ENCODE results near the genes PLEKHA6 and LRRN2.

- RRBS, 2 experiments, result no CpG with 5 or more reads among the region's 10 CpGs
These were observed 11.5 kb downstream of the SOX13 start for GRCh38 chr1:204084013-204085156.

- RRBS, 2 experiments, result 95 to 100% methylated on average over 1 of the region's 18 CpGs
These were observed 15.9 kb downstream of the SOX13 start for GRCh38 chr1:204088531-204089515.

DNA sequence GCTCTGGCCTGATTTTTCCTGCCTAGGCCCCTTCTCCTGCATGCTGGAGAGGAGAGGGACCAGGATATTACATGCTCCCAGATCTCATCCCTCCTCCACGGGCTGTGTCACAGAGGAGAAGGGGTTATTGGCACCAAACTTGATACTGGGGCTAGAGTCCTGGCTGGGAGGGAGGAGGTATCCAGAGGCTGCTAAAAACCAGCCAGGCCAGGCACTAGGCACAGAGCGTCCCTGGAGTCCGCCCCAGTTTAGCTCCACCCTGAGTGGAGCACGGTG lies 42.6 kb upstream of the GOLT1A start:
- RRBS, 2 experiments, result no CpG with 5 or more reads among the region's 4 CpGs

- RRBS, 2 experiments, result no CpG with 5 or more reads among the region's 17 CpGs
These were observed 52.3 kb downstream of the PLEKHA6 start for GRCh38 chr1:204307105-204308229.

GRCh38 chr1:204359453-204360186 lies at the start of gene PLEKHA6:
Gene PLEKHA6 (minus strand): TSS chr1:204359929.
- RRBS, 2 experiments, result 39 to 49% methylated on average over 4 to 10 of the region's 20 CpGs

GRCh38 chr1:204362966-204364216 lies 3.7 kb upstream of the PLEKHA6 start:
- RRBS, 2 experiments, result 36 to 39% methylated on average over 5 to 7 of the region's 40 CpGs

- RRBS, 2 experiments, result under 1 to 5% methylated on average over 20 of the region's 52 CpGs
These were observed 829 bp downstream of the PPP1R15B start for GRCh38 chr1:204410459-204411516.

DNA sequence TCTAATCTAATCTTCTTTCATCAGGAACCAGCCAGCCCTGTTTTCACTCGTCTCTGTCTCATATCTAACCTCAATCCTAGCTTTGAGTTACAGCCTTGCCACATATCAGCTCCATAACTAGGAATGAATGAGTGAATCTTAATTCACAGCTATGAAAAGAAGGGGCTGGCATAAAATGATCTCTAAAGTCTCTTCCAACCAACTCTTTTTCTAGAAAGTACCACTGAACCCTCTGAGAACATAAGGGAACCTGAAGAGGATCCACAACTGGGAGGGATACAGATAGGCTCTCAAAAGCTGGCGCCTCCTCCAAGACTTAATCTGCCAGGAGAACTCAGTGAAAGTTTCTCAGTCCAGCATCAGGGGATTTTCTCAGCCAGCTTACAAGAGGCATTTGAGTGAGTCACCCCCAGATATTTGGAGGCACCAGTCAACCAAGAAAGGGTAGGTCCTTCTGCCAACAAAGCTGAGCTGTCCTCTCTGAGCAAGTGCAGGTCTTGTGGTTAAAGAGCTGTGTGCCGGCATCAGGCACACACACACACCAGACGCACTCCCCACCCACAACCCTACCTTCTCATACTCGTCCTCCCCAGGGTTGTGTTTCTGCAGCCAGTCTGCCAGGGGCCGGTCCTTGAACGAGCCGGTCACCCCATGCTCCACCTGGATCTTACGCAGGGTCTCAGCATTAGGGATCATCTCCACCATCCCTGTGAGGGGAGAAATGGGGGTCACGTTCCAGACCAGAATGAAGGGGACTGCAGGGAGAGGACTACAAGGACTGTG lies 26.9 kb upstream of the PPP1R15B start:
- RRBS, 2 experiments, result 56% methylated on average over 3 of the region's 10 CpGs; no CpG with 5 or more reads in 1 of the 2 experiments

- RRBS, 2 experiments, result no CpG with 5 or more reads among the region's 11 CpGs
These were observed 34.6 kb downstream of the MDM4 start for GRCh38 chr1:204550618-204551401.

DNA sequence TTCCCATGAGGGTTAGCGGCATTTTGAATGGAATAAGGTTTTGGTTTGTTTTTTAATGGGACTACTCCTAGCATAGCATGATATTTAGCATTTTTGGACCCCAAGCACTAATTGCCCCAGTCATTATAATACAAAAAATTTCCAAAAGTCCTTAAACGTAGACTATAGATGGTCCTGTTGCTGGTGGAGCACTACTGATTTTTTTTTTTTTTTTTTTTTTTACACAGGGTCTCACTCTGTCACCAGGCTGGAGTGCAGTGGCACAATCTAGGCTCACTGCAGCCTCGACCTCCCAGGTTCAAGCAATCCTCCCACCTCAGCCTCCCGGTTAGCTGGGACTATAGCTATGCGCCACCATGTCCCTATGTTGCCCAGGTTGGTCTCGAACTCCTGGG lies 51.3 kb downstream of the MDM4 start:
- RRBS, 2 experiments, result no CpG with 5 or more reads among the region's 6 CpGs

- RRBS, 2 experiments, result no CpG with 5 or more reads among the region's 16 CpGs
These were observed 62.7 kb downstream of the MDM4 start for GRCh38 chr1:204578726-204579551.

DNA sequence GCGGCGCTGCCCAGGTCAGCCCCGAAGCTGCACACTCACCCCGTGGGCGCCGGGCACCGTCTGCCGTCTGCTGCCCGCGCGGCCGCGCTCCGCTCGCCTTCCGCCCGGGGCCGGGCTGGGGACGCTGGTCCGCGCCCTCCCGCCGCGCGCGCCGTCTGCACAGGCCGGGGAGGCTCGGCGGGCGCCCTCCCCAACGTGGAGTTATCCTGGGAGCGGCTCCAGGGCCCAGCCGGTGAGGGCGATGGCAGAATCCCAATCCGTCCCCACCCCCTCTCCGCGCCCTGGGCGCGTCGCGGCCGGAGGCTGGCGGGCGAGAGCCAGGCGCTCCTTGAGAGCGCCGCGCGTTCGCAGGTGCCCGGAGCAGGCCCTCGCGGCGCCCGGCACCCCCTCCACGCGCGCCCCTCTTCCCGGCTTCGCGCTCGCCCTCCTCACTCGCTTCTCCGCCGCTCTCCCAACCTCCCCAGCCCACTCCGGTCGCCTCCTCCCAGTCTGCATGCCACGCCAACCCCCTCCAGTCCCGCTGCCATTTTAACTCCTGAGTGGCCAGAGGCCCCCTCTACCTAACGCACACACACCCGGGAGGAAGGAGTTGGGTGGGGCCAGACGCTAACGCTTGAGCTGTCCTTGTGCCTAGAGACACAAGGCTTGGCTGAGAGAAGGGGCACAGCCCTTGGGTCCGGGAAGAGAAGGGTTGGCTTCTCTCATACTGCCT lies at the start of gene LRRN2:
Gene LRRN2, minus strand, starts transcription at position 458 of the 712 bp plus-strand sequence.
- RRBS, 2 experiments, result 2 to 6% methylated on average over 67 of the region's 75 CpGs

- RRBS, 2 experiments, result 67% methylated on average over 5 of the region's 13 CpGs; no CpG with 5 or more reads in 1 of the 2 experiments
These were observed 42.2 kb downstream of the NFASC start for GRCh38 chr1:204870524-204871081.

DNA sequence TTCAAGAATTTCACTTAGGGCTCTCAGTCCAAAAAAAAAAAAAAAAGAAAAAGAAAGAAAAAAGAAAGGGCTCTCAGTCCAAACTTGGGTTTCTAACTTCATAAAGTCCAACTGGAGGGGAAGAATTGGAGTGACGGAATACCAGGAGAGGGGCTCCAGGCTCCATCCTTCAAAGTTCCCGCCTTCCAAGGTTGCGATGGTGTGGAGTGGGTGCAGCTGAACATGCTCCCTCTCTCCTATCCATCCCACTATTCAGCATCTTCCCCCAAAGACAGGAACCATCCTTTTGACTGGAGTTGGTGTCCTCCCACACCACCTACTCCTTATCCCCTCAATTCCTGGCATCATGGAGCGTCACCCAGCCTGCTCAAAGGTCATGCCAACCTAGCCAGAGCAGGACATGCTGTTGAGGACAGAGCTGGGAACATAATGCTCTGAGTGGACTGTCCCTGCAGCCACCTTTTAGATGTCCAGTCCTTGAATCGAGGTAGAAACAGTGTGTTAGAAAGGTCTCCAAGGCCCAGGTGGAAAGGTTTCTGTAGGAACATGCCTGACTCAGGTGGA lies 52.4 kb upstream of the CNTN2 start:
- RRBS, 2 experiments, result no CpG with 5 or more reads among the region's 5 CpGs

GRCh38 chr1:205096636-205097085 lies 12.4 kb upstream of the TMEM81 start:
- RRBS, 2 experiments, result no CpG with 5 or more reads among the region's 3 CpGs

GRCh38 chr1:205099540-205100272 lies 15.4 kb upstream of the TMEM81 start:
- RRBS, 2 experiments, result no CpG with 5 or more reads among the region's 8 CpGs

GRCh38 chr1:205191329-205191695 lies 20.2 kb downstream of the DSTYK start:
- RRBS, 2 experiments, result no CpG with 5 or more reads among the region's 5 CpGs

DNA sequence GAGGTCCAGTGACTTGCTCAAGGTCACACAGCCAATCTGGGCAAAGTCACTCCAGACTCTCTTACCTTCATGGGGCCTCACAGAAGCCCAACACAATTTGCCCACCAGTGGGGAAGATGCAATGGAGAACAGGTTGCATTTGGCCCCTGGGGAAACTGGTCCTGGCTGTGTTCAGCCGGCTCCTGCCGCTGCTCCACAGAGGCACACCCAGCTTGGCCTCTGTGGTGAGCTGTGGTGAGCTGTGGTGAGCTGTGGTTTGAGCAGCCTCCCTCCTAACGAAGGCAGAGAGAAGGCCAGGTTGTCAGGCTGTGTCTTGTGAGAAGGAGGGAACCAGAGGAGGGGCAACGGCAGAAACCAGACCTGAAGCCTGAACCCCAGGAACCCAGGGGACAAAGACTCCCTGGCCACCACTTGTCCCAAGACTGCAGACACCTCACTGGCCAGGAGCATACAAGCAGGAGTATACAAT lies 35.0 kb downstream of the NUAK2 start:
- RRBS, 2 experiments, result no CpG with 5 or more reads among the region's 4 CpGs

DNA sequence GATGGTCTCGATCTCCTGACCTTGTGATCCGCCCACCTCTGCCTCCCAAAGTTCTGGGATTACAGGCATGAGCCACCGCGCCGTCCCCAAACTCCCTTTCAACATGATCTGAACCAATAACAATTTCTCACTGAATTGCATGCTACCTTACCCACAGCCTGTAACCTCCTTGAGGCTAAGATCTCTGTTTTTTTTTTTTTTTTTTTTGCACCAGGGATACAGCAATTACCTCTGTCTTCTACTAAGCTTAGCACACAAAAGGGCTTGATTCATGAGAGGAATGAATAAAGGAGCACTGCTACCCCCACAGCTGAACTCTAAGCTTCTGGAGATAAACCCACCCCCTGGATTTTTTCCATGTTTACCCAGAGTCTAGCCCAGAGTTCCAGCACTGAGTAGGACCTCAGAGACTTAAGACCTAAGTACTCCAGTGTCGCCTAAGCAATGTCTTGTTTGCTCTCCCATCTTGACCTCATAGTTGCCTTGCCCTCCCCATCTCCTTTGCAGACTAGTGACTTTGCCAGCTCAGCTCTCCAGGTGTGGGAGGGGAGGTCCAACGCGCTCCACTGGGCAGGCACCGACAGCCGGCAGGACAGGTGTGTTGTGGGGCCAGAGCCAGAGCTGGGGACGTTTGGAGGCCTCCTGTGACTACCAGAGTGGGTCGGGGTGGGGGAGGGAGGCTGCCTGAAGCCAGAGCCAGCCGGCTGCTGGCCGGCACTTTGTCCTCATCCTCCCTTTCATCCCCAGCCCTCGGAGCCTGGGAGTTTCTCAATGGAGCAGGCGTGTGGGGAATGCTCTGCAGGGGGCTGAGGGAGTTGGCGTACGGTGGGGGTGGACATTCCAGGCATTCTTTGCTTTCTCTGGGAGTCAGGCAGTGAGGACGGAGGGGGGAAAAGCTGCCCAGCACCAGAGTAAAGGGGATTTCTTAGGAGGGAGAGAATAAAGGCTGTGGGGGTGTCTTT lies 20.5 kb downstream of the NUAK2 start:
- RRBS, 2 experiments, result 11% methylated on average over 2 of the region's 19 CpGs; no CpG with 5 or more reads in 1 of the 2 experiments

DNA sequence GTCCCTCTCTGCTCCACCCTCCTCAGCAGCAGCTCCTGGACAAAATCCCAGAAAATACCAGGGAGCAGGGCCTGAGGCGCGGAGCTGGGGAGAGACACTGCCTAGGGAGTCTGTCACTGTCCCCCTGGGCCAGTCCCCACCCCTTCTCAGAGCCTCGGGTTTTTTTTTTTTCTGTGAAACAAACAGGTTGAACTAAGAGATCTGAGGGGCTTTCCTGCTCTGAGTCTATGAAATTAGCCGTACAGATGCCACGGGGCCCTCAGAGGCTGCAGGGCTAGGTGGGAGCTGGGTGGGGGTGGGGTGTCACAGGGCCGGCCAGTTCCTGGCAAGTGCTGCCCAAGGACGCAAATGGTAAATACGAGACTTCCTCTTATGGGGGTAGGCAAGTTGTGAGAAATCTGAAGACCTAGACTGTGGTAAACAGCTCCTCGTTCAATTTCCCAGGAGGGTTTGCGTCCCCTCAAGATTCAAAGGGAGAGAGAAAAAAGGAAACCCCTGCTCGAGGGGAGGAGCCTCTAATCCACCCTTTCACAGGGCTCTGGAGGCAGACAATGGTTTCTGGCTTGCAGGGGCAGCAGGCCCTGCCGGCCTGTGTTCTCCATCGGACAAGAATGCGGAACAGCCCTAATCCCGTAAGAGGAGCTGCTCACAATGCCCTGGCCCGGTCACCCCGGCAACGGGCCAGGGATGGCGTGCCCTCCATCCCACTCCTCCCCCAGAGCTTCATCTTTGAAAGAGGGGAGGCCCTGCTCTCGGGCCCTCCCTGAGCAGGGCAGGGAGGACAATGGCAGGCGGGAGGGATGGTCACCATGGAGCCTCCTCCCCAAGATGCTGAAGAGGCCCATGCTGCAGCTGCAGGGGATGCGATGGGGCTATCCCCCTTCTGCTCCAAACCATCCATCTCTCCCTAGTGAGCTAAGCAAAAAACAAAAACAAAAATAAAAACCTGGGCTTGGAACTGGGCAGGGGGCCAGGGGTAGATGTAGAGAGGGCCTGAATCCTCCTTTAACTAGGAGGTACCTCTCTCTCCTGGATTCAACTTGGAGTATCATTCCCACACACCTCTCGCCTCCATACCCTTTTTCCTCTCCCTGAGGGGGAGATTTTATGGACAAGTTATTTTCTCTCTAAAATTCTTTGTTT lies 7.7 kb downstream of the NUAK2 start:
- RRBS, 2 experiments, result 53 to 78% methylated on average over 5 of the region's 23 CpGs